Mesangial cell (primary cell): ENCODE measurements around the genes SLC4A5, REG1B and LRRTM1.

DNA sequence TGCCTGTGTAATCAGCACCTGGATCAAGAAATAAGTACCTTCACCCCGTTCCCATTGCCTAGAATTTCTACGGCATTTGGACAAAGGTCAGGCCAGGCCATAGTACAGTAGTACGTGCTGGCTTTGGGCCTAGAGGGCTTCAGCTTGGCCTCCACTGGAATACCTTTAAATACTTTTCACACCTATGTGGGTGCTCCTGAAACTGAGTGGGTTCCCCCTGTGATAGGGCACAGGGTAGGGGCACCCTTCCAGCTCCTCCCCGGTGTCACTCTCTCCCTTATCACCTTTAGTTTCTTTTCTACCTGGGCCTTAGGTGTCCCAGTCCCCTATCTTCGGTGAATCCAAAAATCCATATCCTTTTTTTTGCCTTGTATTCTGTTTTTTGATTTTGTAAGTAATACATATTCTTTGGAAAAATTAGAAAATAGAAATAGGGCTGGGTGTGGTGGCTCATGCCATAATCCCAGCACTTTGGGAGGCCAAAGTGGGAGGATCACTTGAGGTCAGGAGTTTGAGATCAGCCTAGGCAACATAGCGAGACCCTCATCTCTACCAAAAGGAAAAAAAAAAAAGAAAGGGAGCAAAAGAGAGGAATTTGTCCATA, 26.7 kb downstream of the TET3 start:
- RAMPAGE, long total RNA, result no peak

DNA sequence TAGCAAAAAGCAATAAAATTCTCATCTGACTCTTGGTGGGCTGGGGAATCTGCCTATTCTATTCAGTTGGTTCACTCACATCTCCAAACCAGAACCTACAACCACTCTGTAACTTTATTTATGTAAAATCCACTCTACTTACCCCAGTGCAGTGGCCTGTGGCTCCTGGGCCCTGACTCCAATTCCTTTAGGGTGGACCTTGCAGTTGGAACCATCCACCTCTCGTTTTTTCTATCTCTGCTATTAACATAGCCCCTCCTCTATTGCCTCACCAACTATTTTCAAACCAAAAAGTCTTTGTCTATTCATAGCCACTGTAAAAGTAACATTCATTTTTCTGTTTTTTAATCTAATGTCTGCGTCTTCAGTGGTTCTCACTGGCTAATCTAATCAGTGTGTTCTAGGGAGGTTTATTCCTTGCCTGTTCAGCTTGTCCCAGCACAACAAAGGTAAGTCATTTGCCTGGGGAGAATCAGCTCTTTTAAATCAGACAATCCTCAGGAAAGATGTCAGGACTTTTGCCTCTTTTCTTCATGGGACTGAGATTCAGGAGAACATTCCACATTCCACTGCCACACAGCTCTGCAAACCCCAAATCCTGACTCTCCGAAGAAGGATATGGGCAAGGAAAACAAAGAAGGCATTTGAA, at the start of gene SLC4A5:
TSS of gene SLC4A5 (minus strand) at position 203 of the 649 bp plus-strand sequence.
- RAMPAGE, long total RNA, result no peak

DNA sequence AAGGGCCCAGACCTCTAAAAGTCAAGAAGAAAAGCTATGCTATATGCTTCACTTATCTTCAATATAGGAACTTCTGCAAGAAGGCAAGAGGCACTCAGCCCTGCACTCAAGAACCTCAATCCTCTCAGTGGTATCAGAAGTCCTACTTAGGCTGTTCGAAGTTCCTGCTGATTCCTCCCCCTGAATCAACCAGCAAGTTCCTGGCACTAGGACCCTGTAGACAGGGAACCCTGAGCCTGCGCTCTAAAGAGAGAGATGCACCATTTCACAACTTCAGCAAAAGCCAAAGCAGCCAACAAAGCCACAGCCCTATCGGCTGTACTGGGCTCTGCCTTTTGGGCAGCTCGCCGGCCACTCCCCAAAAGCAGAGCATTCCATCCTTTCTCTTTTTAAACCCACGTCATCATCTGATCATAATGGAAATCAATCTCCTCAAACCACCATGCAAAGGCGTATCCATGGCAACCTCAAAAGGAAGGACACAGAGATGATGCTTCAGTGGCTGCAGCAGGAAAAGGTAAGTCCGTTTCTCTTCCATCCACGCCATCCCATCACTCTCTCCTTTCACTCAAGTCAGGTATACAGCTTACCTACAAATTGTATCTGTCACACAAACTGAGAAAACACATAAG, 5.2 kb upstream of the DCTN1 start:
- RAMPAGE, long total RNA, result no peak

DNA sequence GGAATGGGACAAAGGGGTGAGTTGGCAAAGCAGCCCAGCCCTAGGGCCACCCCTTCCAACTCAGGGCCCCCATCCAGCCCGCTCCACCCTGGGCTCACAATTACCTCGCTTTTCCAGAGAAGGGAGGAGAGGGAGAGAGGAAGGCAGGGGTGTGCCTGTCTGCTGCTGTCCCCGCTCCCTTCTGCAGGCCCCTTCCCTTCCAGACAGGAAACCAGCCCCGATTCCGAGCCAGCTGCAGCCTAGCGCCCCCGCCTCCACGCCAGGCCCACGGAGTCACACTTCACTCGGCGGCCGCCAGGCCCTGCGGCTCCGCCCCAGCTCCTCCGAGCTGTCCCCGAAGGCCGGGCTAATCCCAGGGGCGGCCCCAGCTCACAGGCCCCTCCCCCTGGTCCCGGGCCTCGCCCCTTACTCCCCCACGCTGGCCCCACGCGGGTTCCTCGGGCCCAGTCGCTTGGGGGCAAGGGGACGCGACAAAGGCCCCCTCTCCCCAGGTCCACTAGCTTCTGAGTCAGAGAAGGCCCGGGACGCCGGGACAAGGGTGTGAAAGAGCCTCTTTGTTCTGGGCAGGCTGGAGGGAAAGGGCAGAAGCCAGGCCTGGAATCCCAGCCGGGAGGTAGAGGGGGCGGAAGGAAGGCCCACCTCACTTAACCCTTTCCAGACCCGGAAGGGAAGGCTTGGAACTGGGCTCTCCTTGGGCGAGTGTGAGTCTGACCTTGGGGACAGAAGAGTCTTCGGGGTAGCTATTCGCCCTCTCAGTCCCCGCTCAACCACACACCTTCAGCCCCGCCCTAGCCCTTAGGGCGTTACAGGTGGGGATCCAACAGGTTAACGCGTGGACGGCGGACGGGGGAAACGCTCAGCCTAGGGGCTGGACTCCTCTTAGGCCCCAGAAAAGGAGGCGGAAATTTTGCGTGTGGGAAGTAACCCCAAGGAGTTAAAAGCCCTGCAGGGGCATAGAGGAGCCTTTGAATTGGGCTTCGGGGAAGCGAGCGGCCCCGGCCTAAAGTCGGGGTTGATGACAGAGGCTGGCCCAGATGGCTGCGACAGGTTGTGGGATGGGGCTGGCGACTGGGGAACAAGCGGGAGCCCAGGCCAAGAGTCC, 1.1 kb downstream of the RTKN start:
- RAMPAGE, long total RNA, result start-site peak on the minus strand centred at position 244 of the sequence, 119 bp wide, 54 reads

- RAMPAGE, long total RNA, result no peak
Observed at GRCh38 chr2:74458648-74459454, 613 bp downstream of the WBP1 start.

DNA sequence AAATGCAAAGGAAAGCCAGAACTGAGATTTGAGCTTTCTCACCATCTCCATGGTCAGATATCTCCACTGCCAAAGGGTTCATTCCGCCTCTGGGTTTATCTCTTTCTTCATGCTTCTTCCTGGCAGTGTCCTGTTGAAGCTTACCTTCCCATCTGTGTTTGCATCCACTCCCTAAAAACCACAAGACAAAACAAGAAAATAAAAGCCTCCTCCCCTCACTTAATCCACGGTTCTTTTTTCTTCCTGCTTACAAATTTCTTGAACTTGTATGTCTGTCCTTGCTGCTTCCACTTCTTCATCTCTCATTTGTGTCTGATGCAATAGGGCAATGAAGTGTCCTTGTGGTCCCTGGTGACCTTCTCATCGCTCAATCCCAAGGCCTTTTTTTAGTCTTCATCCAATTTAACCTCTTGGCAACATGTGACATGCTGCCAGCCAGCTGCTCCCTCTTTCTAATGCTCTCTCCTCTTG, 87.5 kb downstream of the SEMA4F start:
- RAMPAGE, long total RNA, result no peak

DNA sequence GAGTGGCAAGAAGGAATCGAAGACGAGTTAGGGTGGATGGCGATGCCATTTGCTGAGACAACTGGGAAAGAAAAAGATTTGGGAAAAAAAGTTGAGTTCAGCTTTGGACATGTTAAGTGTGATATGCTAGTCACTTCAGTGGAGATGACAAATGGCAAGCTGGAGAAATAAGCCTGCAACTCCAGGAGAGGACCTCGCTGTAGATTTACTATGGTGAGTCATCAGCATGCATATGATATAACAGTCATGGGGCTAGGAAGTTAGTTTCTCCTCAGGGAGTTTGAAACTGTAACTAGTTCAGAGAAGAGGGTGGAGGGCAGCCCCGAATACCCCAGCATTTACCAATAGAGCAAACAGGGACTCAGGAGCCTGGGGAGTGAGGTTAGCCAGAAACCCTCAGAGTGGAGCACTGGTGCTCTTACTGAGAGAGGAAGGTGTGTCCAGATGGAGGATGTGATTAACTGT, 2.0 kb upstream of the HK2 start:
- RAMPAGE, long total RNA, result no peak

DNA sequence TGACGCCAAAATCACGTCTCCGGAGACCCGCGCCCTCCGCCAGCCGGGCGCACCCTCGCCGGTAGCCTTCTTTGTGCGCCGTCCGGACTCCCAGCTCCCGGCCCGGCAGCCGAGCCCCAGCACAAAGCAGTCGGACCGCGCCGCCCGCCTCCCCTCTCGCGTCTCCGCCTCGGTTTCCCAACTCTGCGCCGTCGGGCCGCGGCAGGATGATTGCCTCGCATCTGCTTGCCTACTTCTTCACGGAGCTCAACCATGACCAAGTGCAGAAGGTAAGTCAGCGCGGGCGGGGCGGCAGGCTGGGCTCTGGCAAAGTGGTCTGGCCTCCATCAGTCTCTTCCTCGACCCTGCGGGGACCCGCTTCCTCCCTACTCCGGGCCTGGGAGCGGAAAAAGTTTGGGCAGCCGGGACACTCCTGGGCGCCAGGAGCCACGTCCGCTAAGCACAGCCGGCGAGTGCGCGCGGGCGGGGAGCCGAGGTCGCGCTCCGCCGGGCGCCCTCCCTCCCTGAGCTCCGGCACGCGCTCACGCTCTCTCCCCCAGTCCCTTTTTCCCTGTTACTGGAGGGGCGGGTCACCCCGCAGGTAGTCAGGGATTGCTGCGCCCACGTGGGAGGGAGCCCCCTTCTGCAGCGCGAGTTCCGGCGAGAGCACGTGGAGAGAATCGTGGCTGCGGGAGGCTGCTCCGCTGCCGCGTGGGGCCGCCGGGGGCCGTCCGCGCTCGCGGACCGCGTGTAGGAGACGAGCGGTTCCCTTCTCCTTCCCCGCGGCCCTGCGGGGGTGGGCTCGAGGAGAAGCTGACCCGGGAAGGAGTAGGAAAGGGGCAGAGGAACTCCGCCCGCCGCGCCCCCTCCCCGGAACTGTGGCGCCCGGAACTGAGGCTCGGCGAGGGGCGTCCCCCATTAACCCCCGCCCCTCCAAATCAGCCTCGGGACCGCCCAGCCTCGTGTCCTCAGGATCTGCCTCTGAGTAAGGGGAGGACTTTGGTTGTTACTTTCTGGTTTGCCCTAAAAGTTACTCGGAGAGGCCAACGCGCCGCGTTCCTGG, 769 bp downstream of the HK2 start:
- RAMPAGE, long total RNA, result no peak

- RAMPAGE, long total RNA, result no peak
Observed at GRCh38 chr2:74867591-74868689, 34.0 kb downstream of the HK2 start.

- RAMPAGE, long total RNA, result no peak
Observed at GRCh38 chr2:74991839-74992532, 33.5 kb downstream of the POLE4 start.

DNA sequence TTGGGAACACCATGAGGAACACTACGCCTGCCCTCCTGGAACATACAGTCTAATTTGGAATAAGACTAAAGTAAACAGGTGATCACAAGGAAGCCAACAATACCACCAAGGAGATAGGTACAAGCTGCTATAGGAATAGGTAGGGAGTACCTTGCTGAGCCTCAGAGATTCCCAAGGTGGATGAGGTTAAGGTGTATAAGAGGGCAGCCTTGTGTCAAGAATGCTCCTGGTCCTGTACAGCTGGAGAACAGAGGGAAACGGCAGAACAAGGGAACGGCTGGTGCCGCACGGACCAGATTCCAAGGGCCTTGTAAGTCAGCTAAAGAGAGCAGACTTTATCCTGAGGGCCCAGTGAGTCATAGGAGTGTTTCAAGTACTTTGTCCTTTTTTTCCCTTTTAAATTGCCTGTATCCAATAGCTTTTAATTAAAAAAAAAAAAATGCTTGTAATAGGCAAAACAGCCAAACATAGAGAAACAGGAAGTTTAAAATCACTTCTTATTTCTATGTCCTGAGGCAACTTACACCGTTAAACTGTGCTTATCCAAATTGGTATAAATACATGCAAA, 41.9 kb upstream of the EVA1A start:
- RAMPAGE, long total RNA, result no peak

DNA sequence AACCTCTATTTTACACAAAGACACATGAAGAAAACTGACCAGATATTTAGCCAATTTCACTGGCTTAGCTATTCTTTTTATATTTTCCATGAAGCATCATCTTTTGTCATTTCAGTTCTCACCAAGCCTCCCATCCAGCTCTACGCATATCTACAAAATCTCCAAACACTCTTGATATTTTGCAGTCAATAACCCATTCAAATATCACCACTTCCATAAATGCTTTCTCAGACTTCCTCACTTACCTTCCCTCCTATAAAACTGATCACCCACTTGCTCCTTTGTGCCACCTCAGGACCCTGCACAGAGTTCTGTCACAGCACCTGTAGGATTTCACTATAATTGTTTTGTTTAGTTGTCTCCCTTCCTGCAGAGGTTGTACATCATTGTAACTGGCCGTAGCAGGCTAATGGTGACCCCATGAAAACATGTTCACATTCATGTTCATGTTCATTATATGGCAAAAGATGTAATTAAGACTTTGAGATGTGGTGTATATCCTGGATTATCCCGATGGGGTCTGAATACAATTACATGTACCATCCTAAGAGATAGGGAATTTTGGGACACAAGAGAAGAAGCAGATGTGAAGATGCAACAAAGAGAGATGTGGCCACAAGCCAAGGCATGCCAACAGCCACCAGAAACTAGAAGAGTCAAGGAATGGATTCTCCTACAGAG, 13.3 kb downstream of the GCFC2 start:
- RAMPAGE, long total RNA, result no peak

- RAMPAGE, long total RNA, result no peak
Observed at GRCh38 chr2:75873016-75873334, 162.3 kb upstream of the GCFC2 start.

GRCh38 chr2:76037689-76037896, 326.9 kb upstream of the GCFC2 start:
- RAMPAGE, long total RNA, result no peak

DNA sequence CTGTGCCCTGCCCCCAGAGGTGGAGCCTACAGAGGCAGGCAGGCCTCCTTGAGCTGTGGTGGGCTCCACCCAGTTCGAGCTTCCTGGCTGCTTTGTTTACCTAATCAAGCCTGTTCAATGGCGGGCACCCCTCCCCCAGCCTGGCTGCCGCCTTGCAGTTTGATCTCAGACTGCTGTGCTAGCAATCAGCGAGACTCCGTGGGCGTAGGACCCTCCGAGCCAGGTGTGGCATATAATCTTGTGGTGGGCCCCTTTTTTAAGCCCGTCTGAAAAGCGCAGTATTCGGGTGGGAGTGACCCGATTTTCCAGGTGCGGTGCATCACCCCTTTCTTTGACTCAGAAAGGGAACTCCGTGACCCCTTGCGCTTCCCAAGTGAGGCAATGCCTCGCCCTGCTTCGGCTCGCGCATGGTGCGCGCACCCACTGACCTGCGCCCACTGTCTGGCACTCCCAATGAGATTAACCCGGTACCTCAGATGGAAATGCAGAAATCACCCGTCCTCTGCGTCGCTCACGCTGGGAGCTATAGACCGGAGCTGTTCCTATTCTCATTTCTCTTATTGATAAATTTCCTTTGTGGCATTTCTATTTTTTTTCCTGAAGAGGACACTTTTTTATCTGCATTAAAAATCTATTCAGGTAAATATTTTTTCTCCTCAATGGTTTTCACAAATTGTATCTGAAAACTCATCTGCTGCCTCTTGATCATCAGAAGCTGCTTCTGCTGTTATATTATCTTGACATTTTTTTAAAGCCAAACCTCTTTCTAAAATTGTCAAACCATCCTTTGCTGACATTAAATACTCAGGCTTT, 740.8 kb downstream of the LRRTM4 start:
- RAMPAGE, long total RNA, result no peak

GRCh38 chr2:77090510-77091055, 431.6 kb downstream of the LRRTM4 start:
- RAMPAGE, long total RNA, result no peak

- RAMPAGE, long total RNA, result no peak
Observed at GRCh38 chr2:78541585-78542434, 483.7 kb upstream of the REG3G start.

DNA sequence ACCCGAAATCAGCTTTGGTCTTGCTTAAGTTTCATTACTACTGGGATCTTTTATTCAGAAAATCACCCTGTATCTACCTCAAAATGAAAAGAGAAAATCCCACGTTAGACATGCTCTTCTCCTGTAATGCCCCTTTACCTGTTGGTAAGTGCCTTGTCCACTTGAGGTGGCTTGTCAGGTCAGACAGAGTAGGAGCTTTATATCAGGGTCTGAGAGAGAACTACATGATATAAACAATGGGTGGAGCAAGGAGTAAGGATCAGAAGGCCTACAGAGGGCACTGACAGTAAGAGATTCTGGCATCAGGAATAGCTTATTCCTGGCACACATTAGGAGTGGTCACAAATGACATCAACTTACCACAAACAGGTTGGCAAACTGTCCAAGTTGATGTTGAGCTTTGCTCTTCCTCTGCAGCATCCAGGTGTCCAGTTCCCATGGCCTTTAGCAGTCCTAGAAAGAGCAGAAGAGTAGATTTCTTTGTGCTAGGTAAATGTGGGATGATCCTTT, at the start of gene REG1B:
TSS of gene REG1B (minus strand) at position 173 of the 510 bp plus-strand sequence.
- RAMPAGE, long total RNA, result no peak

DNA sequence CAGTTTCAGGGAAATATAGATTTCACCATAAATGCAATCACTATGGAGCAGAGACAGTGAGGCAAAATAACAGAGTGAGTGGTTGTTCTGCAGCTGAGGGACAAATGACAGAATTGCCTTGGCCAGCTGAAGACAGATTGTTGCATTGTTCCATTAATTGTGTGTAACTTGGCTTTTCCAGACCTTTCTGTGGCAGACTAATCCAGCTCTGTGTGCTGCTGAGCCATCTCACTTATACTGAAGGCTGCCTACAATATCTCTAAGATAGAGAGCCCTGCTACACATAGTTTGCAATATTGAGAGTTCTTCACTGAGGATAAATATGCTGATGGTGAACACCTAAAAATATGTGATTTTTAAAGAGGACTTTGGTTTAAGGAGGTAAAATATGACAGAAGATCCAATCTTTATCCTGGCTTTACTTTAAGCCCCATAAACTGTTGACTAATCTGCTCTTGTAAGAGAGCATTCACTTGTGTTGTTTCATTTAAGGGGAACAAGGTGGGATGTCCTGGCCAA, 11.4 kb downstream of the LRRTM1 start:
- RAMPAGE, long total RNA, result no peak

GRCh38 chr2:80304110-80304975, at the start of gene LRRTM1:
LRRTM1 (minus strand) TSS chr2:80304752.
- RAMPAGE, long total RNA, result no peak